Mucosa of descending colon (tissue), 1 donor: ENCODE measurements around a stretch of chr9.

- PRO-cap, result no peak
Observed at GRCh38 chr9:15918242-15918719, 365.4 kb downstream of the CCDC171 start.

DNA sequence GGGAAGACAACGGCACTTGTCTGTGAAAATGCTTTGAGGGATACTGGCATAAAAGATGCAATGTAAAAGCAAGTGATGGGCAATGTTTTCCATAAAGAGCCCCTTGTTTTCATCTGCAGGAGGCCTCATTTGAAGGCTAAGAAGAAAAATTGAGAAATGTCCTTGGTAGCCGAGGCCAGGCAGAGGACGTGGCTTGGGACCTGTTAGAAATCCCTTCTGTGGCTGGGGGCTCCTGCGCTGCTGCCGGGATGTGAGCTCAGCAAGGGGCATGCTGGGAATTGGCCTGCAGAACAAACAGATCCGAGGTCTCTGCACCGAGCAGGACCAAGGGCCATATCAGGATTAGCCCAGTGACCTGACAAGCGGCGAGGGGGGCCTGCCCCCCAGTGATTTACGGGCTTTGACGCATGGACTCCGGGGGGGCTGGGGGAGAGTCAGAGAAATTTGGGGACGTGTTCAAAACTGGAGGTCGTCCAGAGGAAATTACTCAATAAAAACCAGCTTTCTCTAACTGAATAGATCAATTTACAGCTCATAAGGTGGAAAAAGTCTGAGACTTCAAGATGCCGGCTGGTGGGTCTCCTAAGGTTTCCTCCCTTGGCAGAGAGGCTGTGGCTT, 550.7 kb downstream of the CCDC171 start:
- PRO-cap, result no peak

DNA sequence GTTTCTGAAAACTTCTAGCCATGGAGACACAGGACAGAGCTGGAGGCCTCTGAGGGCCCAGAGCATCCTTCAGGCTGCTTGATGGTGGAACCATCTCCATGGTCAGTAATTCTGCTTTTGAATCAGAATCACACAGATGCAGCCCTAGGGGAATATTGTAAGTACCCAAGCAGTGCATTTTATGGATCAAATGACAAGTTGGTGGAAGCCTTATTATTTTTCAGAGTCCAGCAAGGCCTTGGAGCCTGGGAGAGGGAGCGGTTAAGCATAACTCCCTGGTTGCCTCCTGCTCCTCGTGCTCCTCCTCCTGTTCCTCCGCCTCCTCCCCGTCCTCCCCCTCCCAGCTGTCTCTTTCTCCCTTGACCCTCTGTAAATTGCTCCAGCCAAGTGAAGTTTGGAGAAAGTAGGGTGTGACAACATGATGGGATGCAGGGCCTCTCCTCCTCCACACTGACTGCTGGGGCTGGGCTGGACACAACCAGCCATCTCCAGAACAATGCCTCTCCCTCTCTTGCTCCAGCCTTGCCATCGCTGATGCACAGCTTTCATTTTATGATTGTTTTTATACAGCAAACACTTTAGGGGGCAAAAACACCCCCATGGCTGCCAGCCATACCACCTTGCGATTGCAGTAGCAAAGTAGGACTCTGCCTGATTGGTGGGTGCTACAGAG, 586.9 kb downstream of the CCDC171 start:
- PRO-cap, result no peak

DNA sequence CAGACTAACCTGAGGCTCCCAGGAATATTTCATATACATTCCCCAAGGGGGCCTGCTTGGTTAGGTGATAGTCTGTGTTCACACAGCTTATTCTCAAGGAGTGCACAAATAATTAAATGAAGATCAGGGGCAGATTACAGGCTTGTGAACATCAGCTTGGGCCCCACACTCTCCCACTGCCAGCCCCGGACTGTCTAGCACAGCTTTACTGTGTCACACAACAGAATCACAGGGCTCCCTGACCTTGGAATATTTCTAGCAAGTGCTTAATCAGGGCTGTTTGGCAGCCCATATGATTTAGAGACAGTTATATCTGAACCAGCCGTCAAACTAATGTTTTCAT, 517.8 kb downstream of the BNC2 start:
- PRO-cap, result no peak

- PRO-cap, result no peak
Observed at GRCh38 chr9:16794902-16795815, 75.3 kb downstream of the BNC2 start.

DNA sequence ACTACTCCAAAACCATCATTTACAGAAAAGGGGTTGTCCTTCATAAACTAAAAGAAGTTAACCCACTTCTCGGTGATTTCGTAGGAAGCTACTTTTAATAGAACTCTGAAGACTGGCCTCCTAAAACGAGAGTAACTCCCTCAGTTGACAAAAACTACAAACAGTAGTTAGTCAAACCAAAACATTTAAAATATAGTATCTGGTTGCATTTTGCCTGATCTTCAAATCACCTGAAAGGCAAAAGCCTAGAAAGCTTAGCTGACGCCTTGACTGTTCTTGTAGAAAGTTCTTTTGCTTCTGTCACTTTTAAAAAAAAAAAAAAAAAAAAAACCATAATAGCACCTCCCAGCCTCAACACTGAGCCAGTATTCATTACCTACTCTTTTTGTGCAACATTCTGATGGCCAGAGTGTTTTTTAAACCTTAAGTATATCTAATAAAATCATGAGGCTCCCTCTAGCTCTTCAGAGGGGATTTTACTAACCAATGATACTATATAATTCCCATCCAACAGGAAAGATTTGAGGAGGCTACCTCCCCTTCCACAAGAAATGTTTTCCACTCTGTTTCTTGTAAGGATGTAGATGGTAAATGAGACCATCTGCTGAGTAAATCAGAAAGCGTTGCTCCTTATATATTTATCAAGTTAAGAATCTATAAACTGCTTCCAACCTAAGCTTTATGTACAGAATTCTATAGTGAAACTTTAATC, 4.0 kb downstream of the BNC2 start:
- PRO-cap, result no peak

DNA sequence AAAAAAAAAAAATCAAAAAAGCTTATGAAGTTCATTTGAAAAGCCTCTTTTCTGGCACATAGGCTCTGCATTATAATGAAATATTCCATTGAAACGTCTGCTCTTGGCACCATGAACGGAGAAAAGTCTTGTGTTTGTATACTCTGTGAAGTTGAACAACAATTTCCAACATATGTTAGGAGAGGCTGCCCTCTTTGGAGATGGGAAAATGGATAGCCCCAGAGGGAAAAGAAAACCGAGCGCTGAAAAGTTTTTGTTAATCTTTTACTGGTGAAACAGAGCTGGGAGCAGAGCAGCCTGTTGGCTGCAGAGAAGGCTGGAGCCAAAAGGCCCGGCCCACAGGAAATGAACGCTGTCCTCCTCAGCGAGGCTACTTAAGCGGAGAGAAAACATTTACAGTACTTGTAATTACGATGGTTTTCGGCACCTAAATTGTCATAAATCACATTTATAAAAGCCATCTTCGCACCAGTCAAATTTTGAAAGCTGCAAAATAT, 129.8 kb upstream of the CNTLN start:
- PRO-cap, result no peak

DNA sequence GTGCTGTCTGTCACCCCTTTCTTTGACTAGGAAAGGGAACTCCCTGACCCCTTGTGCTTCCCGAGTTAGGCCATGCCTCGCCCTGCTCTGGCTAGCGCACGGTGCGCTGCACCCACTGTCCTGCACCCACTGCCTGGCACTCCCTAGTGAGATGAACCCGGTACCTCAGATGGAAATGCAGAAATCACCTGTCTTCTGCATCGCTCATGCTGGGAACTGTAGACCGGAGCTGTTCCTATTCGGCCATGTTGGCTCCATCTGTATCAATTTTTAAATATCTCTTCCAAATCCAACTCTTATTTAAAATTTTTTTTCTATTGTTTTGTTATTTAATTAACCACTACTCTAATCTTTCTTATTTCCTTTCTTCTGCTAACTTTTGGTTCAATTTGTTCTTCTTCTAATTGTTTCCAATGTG, 134.1 kb downstream of the CNTLN start:
- PRO-cap, result no peak

GRCh38 chr9:17557556-17558075, 21.2 kb upstream of the SH3GL2 start:
- PRO-cap, result unidirectional peak, plus-strand start at chr9:17557781

- PRO-cap, result unidirectional peak, plus-strand start at chr9:17905898
Observed at GRCh38 chr9:17905518-17906044, 326.7 kb downstream of the SH3GL2 start.

DNA sequence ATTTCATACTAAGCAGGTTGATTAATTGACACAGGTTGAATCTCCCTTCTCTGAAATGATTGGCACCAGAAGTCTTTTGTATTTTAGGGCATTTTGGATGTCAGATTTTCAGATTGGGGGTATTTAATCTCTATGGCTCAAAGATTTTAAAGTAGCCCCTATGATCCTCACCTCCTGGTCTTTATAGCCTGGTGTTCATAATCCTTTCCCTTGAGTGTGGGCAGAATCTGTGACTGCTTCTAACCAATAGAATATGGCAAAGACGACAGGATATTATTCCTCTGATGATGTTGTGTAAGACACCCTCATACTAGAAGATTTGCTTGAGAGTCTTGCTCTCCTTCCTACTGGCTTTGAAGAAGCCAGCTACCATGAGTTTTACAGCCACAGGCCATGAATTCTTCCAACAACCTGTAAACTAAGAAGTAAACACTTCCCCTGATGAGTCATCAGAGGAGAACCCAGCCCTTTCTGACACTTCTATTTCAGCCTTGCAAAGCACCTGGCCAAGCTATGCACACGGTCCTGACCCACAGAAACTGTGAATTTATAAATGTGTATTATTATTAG, 288.9 kb upstream of the ADAMTSL1 start:
- PRO-cap, result unidirectional peak, minus-strand start at position 355 of the sequence

- PRO-cap, result no peak
Observed at GRCh38 chr9:18437631-18438148, 36.3 kb upstream of the ADAMTSL1 start.

DNA sequence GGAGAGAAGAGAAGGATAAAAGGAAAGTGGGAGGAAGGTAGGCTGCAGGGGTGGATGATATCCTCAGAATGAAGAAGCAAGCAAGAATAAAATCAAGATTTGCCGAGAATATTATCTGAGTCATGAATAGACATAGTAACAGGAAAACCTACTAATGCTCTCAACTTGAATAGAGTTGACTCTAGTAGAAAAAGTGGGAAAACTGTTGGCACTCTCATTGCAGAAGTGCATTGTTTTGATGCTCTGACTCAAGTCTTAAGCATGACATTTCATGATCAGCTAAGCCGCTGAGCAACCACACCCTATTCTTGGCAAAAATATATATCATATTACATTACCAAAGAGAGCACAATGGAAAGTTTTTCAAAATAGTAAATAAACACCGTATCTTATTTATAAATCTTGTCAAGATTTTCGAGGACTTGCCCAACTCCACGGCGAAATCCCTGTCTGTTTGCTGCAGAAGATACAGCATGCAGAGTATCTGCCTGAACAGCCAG, 14.0 kb upstream of the ADAMTSL1 start:
- PRO-cap, result no peak

GRCh38 chr9:18785817-18786133, 247.2 kb downstream of the SAXO1 start:
- PRO-cap, result no peak

DNA sequence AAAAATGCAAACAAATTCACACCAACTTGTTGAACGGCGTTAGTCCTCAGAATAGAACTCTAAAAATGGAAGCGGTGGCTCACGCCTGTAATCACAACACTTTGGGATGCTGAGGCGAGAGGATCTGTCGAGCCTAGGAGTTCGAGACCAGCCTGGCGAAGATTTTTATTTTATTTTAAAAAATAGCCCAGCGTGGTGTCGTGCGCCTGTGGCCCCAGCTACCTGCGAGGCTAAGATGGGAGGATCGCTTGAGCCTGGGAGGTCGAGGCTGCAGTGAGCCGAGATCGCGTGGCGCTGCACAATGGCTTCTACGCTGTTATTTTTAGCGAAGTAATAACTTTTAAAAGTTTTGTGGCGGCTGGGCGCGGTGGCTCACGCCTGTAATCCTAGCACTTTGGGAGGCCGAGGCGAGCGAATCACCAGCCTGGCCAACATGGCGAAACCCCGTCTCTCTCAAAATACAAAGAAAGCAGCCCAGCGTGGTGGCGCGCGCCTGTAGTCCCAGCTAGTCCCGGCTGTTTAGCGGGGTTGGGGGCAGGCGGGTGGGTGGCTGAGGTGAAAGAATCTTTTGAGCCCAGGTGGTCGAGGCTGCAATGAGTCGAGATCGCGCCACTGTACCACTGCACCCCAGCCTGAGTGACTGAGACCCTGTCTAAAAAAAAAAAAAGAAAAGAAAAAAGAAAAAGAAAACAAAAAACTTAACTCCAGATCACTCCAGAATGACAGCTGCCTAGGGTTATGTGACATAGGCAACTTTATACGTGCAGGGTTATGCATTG, 794 bp upstream of the PLIN2 start:
- PRO-cap, result bidirectional peak, plus-strand start at position 90 of the sequence, minus-strand start at position 53 of the sequence; unidirectional peak, minus-strand start at position 435 of the sequence; unidirectional peak, minus-strand start at position 521 of the sequence

DNA sequence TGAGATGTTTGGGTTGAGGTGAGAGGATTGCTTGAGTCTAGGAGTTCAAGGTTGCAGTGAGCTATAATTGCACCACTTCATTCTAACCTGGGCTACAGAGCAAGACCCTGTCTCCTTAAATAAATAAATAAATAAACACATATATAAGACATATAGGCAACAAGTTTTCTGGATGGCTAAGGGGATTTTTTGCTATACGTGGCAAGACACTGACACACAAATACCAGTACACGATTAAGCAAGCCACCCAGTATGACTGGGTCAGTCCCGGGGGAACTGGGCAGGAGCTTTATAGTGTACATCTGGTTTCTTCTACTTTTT, 46.8 kb upstream of the PLIN2 start:
- PRO-cap, result no peak

GRCh38 chr9:19342912-19343340, 37.1 kb downstream of the RPS6 start:
- PRO-cap, result no peak

DNA sequence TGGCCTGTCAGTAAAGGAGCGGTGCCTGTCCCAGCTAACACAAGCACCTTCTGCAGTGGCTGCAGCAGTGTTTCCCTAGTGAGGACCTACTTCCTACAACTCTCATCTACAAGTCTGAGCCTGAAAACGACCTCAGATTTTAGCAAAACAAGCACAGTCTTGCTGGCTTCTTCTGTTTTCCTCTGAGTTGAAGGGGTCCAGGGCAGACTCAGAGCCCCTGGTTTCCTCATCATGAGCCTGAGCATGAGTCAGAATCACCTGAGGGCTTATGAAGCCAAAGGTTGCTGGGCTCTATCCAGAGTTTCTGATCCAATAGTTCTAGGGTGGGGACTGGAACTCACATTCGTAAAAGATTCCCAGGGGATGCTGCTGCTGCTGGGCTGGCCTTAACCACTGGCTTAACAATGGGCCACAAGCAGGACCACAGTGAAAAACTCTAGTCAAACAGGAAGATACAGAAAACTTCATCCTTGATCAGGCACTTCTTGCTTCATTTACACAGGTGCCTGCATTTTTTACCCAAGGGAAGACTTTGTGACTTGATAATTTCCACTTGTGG, 4.4 kb upstream of the ACER2 start:
- PRO-cap, result no peak

GRCh38 chr9:19787994-19788488, 796 bp downstream of the SLC24A2 start:
- PRO-cap, result no peak

- PRO-cap, result no peak
Observed at GRCh38 chr9:20297479-20298023, 324.7 kb downstream of the MLLT3 start.